Osteoblast (primary cell): Measurements from ENCODE around the gene CEBPZOS.

DNA sequence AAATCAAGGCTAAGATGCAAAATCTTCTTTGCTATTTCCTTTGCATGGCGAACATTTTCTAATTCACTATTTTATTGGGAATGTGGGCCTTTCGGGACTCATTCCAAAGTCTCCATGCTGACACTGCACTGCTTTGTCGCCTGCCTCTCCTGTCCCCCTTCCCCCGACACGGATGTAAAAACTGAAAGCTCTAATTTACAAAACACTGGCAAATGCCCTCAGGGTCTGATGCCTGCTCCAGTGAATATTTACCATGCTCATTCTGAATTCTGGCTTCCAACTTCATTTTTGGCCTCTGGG is 14.8 kb upstream of the LTBP1 start:
- CAGE, long polyA plus RNA, result no peak
- RRBS, result no CpG with 5 or more reads among the region's 5 CpGs

DNA sequence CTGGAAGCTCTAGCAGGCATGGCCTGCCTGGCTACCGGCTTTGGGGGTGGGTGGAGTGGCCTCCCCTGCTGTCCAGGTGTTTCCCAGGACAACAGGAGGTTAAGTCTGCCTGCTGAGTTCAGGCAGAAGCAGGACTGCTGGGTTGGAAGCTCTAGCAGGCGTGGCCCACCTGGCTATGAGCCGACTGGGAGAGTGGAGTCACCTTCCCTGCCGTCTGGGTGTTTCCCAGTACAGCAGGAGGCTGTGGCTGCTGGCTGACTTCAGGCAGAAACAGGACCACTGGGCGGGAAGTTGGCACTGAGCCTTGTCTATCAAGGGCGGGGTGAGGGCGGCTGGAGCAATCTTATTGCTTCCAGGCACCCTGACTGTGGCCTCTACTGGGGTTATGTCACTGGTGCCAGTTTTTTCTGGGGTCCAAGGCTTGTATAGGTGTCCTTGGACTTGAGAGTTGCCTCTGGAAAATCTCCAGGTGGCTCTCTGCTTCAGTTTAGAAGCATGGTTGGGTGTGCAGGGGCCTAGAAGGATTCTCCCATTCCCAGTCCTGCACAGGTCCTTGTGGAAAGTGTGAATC is 30.5 kb downstream of the LTBP1 start:
- CAGE, long polyA plus RNA, result no peak
- RRBS, result no CpG with 5 or more reads among the region's 7 CpGs

DNA sequence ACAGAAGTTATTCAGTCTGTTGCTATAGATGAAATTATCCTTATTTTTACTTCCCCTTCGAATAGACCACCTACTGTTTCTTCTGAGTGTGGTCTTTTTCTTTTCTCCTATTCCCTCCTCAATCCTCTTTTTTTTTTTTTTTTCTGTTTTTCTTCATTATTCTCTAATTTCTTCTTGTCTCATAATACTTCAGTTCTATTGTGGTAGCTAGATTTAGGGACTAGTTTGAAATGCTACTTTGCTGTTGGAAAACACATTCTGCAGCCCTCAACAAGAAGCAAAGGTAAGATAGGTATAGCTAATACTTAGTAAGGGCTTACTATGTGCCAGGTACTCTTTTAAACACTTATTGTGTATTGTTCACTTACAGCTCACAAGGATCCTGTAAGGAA is 75.4 kb downstream of the LTBP1 start:
- CAGE, long polyA plus RNA, result no peak
- RRBS, result no CpG with 5 or more reads among the region's 1 CpG

- CAGE, long polyA plus RNA, result no peak
- RRBS, result no CpG with 5 or more reads among the region's 5 CpGs
These were observed 105.3 kb downstream of the LTBP1 start for GRCh38 chr2:33052038-33052388.

DNA sequence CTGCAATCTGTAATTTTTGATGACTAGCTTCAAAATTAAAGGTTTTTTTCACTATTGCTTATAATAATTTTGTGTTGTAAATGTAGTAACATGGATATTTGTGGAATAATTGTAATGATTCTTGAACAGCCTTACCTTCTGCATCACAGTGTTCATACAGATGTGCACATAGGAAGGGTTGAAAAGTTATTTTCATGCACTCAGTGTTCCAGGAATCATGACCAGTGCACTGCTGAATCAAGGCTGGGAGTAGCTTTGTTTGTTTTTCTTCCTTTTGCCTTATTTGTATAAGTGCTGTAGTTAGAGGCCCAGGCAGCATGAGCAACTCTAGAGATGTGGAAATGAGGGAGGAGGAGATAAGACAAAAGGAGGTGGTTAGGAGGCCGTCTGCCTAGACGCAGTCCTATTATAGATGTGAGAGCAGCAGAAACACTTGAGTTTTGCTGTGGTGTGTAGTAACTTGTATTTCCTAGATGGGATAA is 264.4 kb upstream of the RASGRP3 start:
- CAGE, long polyA plus RNA, result no peak
- RRBS, result no CpG with 5 or more reads among the region's 2 CpGs

GRCh38 chr2:33558581-33559096 is 40.5 kb downstream of the FAM98A start:
- CAGE, long polyA plus RNA, result no peak
- RRBS, result no CpG with 5 or more reads among the region's 7 CpGs

DNA sequence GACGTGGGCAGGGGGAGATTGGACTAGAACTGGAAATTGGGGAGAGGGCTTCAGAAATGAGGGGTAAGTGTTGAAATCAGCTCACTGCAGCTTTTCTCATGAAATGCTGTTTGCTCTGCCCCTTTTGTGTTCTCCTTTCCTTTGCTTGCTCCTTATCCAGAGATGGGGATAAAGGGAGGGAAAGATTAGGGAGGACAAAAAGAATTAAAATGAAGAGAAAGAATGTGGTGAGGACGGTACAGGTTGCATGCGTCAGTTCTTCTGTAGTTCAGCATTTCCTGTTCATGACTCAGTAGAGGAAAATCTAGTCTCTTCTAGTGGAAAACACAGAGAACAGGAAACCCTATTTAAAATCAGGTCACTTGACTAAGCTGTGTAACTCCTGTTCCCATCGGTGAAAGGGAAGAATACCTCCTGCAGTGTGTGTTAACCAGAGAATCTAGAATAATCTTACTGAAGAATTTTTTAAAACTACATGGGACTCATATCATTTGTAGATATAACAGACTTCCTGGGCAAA is 105.7 kb downstream of the CRIM1 start:
- CAGE, long polyA plus RNA, result no peak
- RRBS, result no CpG with 5 or more reads among the region's 4 CpGs

- CAGE, long polyA plus RNA, result no peak
- RRBS, result no CpG with 5 or more reads among the region's 12 CpGs
These were observed 33.6 kb downstream of the FEZ2 start for GRCh38 chr2:36564256-36564920.

GRCh38 chr2:36578304-36579159 is 19.4 kb downstream of the FEZ2 start:
- CAGE, long polyA plus RNA, result no peak
- RRBS, result no CpG with 5 or more reads among the region's 7 CpGs

GRCh38 chr2:36762936-36763448 is 66.5 kb downstream of the VIT start:
- CAGE, long polyA plus RNA, result no peak
- RRBS, result no CpG with 5 or more reads among the region's 5 CpGs

GRCh38 chr2:36877708-36878096 is 88.6 kb downstream of the STRN start:
- CAGE, long polyA plus RNA, result no peak
- RRBS, result no CpG with 5 or more reads among the region's 6 CpGs

DNA sequence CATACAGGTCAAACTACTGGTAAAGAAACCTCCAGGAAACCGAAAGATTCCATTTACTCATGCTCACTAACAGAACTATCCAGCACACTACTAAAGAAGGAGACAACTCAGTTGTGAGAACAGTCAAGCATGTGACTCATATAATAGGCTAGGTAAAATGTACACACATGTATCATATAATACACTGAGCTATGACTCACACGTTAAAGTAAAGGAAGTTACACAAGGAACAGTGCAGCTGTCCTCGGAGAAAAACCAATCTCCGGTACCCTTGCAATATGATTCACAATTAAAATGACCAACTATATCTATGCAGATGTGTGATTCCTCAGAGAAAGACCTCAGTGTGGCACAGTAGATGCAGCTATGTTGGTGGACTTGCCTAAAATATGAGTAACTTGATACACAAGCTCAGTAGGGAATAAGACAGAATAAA is 76.5 kb downstream of the STRN start:
- CAGE, long polyA plus RNA, result no peak
- RRBS, result no CpG with 5 or more reads among the region's 4 CpGs

DNA sequence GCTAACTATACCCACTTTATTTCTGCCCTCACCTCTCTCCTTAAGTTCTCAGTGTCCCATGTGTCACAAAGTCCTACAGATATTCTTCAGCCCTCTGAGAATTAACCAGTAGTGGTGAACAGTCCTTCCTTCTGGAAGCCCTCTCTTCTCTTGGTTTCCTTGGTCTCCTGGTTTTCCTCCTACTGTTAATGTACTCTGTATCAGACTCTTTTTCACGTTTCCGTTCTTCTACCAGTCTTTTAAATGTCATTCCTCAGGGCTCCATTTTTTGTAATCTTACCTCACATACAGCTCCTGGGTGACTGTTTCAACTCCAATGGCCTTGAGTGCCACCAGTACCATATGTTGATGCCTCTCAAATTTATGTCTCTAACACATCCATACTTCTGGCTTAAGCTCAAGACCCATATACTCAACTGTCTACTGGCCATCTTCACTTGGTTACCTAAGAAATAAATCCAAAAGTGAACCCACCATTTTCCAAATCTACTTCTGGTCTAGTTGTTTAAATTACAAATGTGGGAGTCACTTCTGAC is 53.9 kb downstream of the STRN start:
- CAGE, long polyA plus RNA, result no peak
- RRBS, result no CpG with 5 or more reads among the region's 2 CpGs

GRCh38 chr2:37020164-37020602 is 53.8 kb upstream of the STRN start:
- CAGE, long polyA plus RNA, result no peak
- RRBS, result no CpG with 5 or more reads among the region's 3 CpGs

DNA sequence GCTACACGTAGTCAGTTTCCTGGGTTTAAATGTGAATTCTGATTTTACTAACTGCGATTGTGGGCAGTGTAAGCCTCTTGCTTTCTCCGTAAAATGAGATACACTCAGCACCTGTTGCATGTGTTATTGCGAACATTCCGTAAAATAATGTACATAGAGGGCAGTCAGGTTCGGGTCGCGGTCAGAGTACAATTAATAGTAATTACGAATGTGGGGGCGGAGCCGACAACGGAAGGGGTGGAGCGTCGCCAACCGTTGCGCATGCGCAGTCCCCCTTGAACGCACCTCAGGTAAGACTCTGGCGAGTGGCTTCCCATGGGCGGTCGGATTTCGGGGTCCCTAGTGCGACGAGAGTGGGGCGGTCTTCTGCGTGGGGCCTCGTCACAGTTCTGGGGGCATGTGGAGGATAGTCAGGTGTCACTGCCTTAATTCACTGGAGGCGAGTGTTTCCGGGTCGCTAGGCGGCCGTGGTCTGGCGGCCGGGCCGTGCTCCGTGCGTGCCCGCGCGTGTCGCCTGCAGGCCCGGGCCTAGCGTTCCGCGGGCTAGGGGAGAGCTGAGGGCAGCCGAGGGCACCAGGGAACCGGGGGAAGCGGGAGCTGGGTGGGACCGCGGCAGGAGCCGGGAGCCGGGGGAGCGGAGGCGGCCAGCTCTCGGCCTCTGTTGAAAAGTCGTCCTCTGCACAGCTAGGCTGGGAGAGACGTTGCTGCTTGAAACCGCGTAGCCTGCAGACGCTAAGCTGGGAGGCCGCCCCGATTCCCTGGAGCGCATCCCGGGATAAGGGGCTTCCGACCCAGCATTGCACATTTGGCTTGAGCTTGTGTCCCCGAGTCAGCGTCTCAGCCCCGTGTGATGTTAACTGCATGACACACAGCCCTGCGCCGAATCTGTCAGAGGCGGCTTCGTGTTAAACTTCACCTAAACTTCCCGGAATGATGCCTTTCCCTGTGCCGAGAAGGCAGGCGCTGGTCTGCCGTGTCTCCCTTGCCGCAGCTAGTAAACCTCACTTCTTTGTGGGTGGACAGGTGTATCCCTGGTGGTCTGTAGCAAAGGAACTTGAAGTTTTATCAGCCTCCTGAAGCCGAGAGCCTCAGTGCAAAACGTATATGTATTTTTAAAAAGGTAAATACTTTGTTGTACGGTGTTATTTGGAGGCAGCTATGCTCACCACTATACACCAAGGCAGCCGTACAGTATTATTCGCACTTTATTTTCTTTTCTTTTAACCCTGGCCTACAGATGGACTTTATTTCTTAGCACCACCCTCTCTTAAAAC is at the start of gene CEBPZOS:
Gene CEBPZOS (plus strand): TSS at position 266 of the 1,274 bp plus-strand sequence.
- CAGE, long polyA plus RNA, result no peak
- RRBS, result 3% methylated on average over 18 of the region's 82 CpGs

- CAGE, long polyA plus RNA, result no peak
These were observed 16.6 kb downstream of the CEBPZ start for GRCh38 chr2:37214817-37215163.

DNA sequence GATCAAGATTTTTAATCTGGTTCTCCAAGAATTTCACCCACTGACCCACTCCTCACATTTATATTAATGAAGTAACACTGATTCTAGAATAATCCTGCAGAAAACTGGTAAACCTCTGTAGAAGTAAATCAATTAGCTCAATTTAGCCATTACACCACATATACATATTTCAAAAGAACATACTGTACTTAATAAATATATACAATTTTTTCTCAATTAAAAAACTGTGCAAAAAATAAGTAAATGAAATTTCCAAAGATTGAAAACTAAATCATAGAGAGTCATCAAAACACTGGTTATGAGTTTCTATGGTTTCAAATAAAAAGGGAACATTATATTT is 10.3 kb downstream of the PRKD3 start:
- CAGE, long polyA plus RNA, result no peak

GRCh38 chr2:37323688-37324190 is 894 bp downstream of the PRKD3 start:
- CAGE, long polyA plus RNA, result no peak
- RRBS, result no CpG with 5 or more reads among the region's 16 CpGs

- CAGE, long polyA plus RNA, result no peak
- RRBS, result no CpG with 5 or more reads among the region's 9 CpGs
These were observed 16.9 kb downstream of the CDC42EP3 start for GRCh38 chr2:37654475-37654912.

- CAGE, long polyA plus RNA, result no peak
- RRBS, result no CpG with 5 or more reads among the region's 4 CpGs
These were observed 16.5 kb downstream of the CDC42EP3 start for GRCh38 chr2:37654913-37655382.